Colonic mucosa (tissue), 1 donor: ENCODE measurements around a stretch of chr16.

DNA sequence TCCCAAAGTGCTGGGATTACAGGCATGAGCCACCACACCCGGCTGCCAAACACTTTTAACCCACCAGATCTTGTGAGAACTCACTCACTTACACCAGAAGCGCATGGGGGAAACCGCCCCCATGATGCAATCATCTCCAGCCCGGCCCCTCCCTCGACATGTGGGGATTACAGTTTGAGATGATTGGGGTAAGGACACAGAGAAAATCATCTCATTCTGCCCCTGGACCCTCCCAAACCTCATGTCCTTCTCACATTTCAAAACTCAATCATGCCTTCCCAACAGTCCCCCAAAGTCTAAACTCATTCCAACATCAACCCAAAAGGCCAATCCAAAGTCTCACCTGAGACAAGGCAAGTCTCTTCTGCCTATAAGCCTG is 4.6 kb downstream of the IL32 start:
- PRO-cap = no peak

- PRO-cap = unidirectional peak, minus-strand start at chr16:3113303
These were observed 721 bp downstream of the ZNF205 start for GRCh38 chr16:3112972-3113641.

- PRO-cap = no peak
These were observed 9.7 kb downstream of the ZNF213 start for GRCh38 chr16:3144495-3144869.

- PRO-cap = no peak
These were observed 40.7 kb downstream of the ZNF213 start for GRCh38 chr16:3175499-3175957.

DNA sequence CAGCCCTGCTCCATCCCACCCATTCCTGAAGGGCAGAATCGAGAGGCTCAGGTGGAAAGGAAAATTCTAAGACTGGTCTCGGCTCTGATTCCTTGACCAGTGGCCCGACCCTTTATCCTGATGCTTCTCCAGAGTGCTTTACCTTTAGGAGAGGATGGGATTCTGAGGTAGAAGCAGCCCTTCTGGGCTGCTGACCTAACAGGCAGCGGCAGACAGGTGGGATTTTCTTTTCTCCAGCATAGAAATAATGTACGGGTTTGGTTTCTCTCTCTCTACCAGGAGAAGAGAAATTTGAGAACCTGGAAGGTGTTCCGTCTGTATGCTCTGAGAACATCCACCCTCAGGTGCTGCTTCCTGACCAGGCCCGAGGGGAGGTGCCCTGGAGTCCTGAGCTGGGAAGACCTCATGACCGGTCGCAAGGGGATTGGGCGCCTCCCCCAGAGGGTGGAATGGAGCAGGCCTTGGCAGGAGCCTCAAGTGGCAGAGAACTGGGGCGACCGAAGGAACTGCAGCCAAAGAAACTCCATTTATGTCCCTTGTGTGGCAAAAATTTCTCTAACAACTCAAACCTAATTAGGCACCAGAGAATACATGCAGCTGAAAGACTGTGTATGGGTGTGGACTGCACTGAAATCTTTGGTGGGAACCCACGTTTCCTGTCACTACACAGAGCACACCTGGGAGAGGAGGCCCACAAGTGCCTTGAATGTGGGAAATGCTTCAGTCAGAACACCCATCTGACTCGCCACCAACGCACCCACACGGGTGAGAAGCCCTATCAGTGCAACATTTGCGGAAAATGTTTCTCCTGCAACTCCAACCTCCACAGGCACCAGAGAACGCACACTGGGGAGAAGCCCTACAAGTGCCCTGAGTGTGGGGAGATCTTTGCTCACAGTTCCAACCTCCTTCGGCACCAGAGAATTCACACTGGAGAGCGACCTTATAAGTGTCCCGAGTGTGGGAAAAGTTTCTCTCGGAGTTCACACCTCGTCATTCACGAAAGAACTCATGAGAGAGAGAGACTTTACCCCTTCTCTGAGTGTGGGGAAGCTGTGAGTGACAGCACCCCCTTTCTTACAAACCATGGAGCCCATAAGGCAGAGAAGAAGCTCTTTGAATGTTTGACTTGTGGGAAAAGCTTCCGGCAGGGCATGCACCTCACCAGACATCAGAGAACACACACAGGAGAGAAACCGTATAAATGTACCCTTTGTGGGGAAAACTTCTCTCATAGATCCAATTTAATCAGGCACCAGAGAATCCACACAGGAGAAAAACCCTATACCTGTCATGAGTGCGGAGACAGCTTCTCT is 6.3 kb downstream of the ZNF263 start:
- PRO-cap = no peak

DNA sequence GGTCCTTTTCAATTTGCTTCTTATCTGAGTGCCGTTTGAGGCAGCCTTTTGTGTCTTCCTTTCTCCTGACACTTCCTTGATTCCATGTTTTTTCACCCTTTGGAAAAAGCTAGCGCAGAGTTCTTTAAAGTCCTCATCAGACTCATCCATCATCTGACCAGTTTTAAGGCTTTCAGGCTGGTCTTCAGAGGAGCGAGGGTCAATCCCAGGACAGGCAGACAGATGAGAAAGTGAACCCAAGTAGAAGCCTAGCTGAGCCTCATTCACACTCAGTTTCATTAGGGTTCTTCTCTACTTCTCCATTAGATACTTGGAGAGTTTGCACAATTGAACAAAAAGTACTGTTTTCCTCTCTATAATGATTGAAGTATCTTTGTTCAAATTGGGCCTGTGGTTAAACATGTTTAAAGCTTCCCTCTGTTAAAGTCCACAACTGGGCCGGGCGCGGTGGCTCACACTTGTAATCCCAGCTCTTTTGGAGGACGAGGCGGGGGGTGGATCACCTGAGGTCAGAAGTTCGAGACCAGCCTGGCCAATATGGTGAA is 2.6 kb downstream of the SLX4 start:
- PRO-cap = no peak

GRCh38 chr16:3664046-3665247 is 10.0 kb downstream of the DNASE1 start:
- PRO-cap = no peak

DNA sequence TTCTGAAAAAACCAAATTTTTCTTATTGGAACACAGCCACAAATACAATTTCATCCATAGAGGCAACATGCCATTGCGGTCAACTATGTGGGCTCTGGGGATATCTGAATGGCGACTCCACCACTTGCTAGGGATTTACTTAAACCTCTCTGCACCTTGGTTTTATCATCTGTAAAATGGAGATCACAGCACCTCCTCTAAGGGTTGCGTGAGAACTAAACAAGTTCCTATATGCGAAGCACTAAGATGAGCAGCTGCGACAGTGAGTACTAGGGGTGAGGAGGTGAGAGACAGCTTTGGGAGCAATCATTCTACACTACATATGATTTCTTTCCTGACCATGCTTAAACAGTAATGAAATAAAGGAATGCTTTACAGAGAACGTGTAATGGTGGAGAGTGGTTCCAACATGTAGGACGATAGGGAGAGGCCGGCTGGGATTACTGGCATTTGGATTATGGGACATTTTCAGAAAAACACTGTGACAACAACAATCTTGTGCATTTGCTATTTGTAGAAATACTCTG is 61.3 kb downstream of the CREBBP start:
- PRO-cap = no peak

GRCh38 chr16:4018432-4018797 is 97.8 kb downstream of the ADCY9 start:
- PRO-cap = no peak

GRCh38 chr16:4053138-4053918 is 62.9 kb downstream of the ADCY9 start:
- PRO-cap = no peak

GRCh38 chr16:4080970-4081463 is 35.2 kb downstream of the ADCY9 start:
- PRO-cap = unidirectional peak, plus-strand start at chr16:4081079

GRCh38 chr16:4085572-4086088 is 30.6 kb downstream of the ADCY9 start:
- PRO-cap = no peak

- PRO-cap = no peak
These were observed 22.5 kb downstream of the ADCY9 start for GRCh38 chr16:4093804-4094127.

DNA sequence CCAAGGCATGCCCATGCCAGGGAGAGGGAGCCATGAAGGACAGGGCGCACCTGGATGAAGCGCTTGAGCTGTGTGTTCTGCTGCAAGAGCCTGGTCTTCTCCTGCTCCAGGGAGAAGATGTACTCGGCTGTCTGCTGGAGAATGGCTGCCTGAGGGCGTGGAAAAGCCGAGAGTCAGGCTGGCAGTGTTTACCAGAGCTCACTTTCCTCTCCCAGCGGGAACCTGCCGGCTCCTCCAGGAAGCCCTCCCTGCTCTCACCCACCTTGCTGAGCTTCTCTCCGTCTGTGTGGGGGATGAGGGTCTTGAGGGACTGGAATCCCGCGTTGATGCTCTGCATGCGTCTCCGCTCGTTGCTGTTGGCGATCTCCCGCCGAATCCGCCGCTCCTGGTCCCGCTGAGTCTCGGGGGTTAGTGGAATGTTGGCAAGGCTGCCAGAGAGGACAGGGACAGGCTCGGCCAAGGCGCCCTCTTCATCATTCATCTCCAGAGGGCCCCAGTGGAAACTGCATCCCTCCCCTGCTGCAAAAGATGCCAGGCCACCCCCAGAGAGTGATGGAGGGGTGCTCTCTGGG is 10.5 kb downstream of the TFAP4 start:
- PRO-cap = no peak

GRCh38 chr16:4344732-4345555 is 6.2 kb downstream of the PAM16 start:
- PRO-cap = no peak

DNA sequence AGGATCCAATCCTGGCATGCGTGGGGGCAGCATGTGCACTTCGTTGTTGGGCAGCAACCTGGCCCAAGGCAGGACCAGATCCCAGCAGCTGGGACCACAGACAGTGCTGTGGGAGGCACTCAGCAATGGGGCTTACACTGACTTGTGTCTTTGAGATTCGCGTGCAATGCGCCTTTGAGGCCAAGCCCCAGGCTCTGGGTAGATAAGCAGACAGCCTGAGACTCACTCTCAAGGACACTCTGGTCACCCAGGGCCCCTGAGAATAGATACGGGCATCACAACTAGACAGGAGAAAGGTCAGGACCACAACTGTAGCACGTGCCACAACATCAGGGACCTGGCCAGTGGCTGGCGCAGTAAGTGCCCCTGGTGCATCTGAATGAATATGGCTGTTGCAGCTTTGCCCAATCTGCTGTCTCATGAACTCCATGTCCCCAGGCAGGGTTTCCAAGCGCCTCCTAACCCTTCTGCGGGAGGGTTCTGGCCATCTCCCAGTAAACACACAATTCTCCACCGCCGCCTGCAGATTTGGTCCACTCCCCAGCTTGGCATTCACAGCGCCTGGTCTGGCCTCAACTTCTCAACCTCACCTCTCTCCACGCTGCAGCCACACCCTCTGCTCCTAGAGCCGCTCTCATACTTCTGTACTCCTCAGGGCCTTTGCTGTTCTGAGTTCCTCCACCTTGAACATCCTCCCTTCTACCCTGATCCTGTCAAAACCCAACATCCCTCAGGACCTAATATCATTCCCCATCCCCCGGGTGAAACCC is 3.1 kb downstream of the PAM16 start:
- PRO-cap = no peak

- PRO-cap = no peak
These were observed 9.5 kb upstream of the VASN start for GRCh38 chr16:4362168-4362455.

DNA sequence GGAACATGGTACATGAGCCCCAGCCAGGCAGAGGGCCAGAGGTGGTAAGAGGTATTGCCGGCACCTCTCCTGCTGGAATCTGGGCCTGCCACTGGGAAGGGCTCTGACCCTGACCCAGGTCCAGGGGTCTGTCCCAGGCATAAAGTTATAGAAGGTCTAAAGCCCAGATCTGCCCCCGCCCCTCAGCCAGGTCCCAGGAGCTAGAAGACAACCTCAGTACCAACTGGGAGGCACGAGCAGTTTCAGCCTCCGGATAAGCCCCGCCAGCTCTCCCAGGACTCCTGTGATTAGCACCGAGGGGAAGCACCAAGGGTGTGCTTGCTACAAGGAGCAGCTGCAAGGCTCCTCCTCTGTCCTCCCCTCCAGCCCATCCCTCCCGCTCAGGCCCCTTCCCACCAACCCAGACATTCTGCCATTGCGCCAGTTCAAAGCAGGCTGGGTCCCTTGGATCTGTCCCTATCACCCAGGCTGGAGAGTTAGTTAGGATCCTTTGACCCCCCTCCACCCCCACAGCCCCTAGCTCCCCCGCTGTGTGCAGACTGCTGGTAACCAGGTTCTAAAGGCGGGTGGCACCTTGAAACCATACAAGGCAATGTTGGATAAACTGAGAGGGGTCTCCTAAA is 2.2 kb upstream of the VASN start:
- PRO-cap = no peak

DNA sequence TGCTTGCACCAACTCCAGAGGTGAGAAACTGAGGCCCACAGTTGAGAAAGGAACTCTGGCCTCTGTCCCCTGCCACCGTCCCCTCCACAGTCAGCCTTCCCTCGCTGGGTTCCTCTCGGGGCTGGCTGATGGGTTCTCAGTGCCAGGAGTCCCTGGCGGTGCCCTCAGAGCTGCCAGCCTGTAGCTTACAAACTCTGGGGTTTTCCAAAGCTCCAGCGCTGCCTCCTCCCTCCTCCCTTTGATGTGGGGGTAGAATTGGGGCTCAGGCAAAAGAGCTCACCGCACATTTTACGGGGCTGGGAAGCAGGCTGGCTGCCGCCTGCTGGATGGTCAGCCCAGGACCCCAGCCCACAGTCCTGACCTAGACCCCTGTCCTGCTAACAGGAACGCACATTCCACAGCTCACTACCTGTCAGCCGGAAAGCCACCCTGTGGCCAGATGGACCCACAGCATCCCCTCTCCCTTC is 5.9 kb downstream of the VASN start:
- PRO-cap = no peak

DNA sequence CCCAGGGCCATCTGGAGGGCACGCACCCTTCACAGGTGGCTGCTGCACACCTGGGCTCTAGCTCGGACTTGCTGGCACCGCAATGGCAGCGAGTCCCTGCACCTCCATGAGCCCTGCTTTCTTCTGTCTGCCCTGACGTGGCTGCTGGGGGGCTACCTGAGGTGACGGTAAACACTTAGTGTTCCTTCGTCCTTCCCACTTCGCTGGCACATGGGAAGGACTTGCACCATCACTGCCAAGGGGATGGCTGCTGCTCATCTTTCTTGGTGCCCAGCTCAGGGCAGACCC is 7.8 kb downstream of the VASN start:
- PRO-cap = no peak